ENCODE results near the genes ASMT and DHRSX.

DNA sequence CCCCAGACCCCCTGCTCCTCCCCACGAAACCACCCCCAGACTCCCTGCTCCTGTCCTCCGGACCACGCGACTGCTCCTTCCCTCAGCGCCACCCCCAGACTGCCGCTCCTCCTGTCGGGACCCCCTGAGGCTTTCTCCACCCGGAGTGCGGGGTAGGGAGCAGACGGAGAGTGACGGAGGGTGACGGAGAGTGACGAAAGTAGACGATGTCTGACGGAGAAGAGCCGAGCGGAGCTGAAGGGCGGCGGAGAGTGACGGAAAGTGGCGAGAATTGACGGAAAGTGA, 267.3 kb upstream of the PLCXD1 start:
- PRO-cap: no peak

- PRO-cap: no peak
Observed at GRCh38 chrX:308966-309564, 9.5 kb downstream of the GTPBP6 start.

DNA sequence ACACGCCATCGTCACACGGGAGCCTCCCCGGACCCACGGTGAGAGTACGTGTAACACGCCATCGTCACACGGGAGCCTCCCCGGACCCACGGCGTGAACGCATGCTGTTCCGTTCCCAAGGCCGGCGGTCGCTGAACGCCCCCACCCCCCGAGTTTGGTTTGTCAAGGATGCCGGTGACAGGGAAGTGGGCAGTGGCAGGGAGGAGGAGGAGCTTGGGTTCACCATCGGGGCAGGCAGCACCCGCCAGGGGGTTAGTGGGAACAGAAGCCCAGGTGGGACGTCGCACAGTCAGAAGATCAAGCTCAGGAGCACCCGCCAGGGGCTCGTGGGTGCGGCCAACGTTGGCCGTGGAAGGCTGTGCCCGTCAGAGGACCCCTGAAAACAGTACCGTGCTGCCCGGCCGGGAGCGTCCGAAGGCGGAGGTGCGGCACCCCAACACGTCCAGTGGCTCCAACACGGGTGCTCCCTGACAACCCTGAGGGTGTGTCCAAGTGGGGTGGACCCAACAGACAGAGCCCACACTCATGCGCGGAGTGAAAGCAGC, 15.4 kb downstream of the PPP2R3B start:
- PRO-cap: bidirectional peak, plus-strand start at position 255 of the sequence, minus-strand start at position 133 of the sequence

DNA sequence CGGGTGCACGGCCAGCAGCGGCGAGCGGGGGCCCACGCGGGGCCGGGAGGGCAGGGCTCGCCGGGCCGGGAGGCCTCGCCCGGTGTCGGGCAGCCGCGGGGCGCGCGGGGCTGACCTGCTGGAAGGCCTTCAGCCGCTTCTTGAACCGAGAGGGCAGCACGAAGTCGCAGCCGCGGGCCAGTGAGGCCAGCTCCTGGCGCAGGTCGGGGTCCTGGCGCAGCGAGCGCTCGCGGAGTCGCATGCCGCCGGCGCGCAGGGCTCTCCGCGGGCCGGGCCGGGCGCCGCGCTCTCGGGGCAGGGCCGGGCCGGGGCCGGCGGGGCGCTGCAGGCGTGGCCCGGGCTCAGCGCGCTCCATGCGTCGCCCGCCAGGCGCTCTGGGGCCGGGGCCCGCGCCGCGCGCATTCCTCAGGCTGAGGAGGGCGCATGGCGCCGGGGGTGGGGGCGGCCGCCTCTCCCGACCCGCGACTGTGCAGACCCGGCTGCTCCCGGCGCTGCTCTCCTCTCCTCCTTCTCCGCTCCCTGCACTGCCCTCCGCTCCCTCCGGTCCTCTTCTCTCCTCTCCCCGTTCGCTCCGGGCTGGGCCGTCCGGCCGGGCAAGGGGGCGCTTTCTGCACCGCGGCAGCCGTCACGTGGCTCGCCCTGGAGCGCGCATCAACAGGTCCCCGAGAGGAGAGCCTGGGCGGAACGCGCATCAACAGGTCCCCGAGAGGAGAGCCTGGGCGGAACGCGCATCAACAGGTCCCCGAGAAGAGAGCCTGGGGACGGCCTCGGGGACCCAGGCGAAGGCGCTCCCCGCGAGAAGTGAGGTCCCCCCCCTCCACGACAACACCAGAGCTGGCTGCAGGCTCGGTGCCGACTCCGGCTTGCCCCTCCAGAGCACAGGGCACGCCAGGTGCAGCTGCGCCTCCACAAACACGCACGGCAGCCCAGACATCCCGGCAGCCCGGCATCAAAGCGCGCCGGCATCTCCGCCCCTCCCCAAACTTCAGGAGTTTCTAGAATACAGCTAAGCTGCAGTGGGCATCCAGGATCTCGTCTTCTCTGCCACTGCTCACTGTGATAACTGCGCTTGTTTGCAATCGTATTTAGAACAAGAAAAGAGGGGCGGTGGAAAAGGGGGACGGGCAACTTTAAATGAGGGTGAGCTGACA, 12.9 kb downstream of the PPP2R3B start:
- PRO-cap: bidirectional peak, plus-strand start at position 401 of the sequence, minus-strand start at position 263 of the sequence; unidirectional peak, minus-strand start at position 578 of the sequence

GRCh38 chrX:435178-435615, 48.5 kb upstream of the PPP2R3B start:
- PRO-cap: no peak

- PRO-cap: no peak
Observed at GRCh38 chrX:1249126-1250040, 19.2 kb upstream of the CSF2RA start.

- PRO-cap: no peak
Observed at GRCh38 chrX:1388995-1389648, 2.8 kb downstream of the SLC25A6 start.

- PRO-cap: no peak
Observed at GRCh38 chrX:1468272-1468900, 15.7 kb upstream of the ASMTL start.

DNA sequence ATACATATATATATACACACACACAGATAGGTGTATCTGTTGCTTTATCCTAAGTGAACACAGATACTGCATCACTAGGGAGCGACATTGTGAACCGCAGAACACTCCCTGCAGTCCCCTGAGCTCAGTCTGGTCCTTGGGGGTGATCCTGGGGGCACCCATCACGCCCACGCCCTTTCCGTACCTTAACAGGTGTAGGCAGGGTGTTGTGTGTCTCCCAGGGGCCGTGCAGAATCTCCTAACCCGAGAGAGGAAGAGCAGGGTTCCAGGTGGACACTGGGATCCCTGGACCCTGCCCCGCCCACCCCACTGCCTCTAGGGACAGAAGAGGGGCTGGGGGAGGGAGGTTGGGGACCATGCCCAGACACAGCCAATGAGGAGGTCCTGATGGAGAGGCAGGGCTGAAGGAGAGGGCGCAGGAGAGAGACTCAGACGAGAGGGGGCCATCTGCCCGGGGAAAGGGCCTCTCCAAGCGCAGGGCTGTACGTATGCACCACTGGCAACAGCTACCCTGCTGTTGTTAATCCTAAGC, 2.6 kb downstream of the P2RY8 start:
- PRO-cap: no peak

DNA sequence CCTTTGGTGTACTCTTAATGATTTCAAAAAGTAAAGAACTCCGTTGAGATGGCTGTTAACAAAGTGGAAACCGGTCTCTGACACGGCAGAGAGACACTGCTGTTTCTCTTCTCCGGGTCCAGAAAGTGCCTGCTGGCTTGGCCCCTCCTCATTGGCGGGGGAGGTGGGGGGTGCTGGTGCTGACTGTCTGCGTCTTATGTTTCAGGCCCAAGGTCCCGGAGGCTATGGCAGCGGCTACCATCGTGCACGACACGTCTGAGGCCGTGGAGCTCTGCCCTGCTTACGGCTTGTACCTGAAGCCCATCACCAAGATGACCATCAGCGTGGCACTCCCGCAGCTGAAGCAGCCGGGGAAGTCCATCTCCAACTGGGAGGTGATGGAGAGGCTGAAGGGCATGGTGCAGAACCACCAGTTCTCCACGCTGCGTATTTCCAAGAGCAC, 1.9 kb downstream of the AKAP17A start:
- PRO-cap: no peak

DNA sequence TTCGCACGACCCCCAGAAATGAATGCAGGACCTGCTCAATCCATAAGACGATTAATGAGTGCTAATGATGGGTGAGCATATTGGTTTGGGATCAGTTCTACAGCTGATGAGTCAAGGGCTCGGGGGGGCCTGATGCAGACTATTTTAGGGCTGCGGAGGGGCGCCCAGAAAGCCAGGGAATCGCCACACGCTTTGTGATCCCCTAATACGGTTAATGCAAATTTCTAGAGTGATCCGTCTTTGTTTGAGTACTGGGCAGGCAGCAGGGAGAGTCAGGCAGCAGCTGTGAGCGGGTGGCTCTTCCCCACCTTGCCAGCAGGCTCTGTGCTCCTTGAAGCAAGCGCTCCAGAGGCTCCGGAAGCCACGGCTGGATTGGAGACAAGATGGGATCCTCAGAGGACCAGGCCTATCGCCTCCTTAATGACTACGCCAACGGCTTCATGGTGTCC, at the start of gene ASMT:
Gene ASMT, plus strand, starts transcription at position 243 of the 449 bp plus-strand sequence.
- PRO-cap: no peak

DNA sequence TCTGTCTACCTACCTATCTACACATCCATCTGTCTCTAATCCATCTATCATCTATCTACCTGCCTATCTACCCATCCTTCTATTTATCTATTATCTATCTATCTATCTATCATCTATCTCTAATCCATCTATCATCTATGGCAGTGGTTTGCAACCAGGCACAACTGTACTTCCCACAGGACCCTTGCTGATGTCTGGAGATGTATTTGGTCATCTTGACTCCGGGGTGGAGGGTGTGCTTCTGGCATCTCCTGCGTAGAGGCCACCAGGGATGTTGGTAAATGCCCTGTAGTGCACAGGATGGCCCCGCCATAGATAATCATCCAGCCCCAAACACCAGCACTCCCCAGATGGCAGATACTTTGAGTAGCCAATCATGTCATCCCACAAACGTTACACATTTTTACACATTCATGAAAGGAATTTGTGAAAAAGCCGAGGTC, 306.7 kb downstream of the DHRSX start:
- PRO-cap: no peak

- PRO-cap: no peak
Observed at GRCh38 chrX:2242860-2243386, 257.9 kb downstream of the DHRSX start.

GRCh38 chrX:2356621-2357189, 144.1 kb downstream of the DHRSX start:
- PRO-cap: no peak

DNA sequence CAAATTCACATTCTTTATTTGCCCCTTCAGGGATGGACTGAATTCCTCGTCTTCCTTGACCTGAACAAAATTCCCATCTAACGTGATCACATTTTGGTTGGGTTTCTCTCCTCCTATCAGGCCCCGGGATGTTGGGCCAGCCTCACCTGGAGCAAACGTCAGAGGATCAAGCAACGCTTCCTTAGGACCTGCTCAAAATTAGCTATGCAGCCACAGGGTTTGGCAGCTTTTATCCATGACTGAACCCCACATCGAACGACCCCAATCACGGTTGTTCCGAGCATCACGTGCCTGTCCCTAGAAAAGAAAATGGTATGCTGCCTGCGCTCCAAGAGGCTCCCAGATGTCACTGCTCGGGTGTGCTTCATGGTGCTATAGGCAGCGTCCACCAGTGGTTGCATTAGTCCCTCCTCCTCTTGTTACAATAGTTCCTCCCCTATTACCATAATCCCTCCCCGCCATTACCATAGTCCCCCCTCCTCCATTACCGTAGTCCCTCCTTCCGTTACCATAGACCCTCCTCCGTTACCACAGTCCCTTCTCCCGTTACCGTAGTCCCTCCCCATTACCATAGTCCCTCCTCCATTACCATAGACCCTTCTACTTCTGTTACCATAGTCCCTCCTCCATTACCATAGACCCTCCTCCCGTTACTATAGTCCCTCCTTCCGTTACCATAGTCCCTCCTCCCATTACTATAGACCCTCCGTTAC, 129.9 kb downstream of the DHRSX start:
- PRO-cap: no peak

GRCh38 chrX:2388159-2389123, 112.3 kb downstream of the DHRSX start:
- PRO-cap: no peak

DNA sequence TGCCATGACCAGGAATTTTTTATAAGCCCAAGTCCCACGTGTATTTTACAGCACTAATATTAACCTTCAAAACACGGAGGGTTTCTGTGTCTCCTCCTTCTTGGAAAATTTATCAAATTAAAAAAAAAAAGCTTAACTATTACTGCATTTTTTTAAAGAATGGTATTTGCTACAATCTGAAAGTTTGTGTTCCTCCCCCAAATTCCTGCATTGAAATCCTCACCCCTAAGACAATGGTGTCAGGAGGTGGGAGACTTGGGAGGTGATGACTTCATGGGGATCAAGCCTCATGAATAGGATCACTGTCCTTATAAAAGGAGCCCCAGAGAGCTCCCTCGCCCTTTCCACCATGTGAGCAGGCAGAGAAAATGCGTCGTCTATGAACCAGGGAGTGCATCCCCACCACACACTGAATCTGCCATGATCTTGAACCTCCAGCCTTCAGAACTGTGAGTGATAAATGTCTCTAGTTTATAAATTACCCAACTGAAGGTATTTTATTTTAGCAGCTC, 38.0 kb downstream of the DHRSX start:
- PRO-cap: no peak

DNA sequence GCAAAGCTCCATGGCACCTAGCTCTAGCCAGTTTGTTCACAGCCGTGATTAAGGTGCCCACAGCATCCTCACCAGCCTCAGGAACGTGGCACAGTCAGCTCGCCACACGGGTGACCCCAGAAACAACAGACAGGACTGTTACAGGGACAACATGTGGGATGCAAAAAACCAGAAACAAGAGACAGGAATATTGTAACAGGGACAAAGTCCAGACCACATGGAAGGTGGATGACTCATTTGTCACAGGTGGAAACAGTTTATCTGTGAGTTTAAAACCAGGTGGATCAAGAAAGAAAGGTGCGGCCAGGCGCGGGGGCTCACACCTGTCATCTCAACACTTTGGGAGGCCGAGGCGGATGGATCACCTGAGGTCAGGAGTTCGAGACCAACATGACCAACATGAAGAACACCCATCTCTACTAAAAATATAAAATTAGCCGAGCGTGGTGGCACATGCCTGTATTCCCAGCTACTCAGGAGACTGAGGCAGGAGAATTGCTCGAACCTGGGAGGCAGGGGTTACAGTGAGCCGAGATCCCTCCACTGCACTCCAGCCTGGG, 23.4 kb downstream of the DHRSX start:
- PRO-cap: no peak

- PRO-cap: bidirectional peak, plus-strand start at chrX:2501072, minus-strand start at chrX:2500917
Observed at GRCh38 chrX:2500760-2501513, at the start of gene DHRSX. Gene DHRSX (minus strand): TSS chrX:2500976.

- PRO-cap: no peak
Observed at GRCh38 chrX:2584322-2585010, 83.7 kb upstream of the DHRSX start.